A172 (cell line): Measurements from ENCODE around the genes RPS6, PLAA and EQTN.

- RAMPAGE, long total RNA, result no peak
Observed at GRCh38 chr9:19229702-19230024, 830 bp upstream of the DENND4C start.

DNA sequence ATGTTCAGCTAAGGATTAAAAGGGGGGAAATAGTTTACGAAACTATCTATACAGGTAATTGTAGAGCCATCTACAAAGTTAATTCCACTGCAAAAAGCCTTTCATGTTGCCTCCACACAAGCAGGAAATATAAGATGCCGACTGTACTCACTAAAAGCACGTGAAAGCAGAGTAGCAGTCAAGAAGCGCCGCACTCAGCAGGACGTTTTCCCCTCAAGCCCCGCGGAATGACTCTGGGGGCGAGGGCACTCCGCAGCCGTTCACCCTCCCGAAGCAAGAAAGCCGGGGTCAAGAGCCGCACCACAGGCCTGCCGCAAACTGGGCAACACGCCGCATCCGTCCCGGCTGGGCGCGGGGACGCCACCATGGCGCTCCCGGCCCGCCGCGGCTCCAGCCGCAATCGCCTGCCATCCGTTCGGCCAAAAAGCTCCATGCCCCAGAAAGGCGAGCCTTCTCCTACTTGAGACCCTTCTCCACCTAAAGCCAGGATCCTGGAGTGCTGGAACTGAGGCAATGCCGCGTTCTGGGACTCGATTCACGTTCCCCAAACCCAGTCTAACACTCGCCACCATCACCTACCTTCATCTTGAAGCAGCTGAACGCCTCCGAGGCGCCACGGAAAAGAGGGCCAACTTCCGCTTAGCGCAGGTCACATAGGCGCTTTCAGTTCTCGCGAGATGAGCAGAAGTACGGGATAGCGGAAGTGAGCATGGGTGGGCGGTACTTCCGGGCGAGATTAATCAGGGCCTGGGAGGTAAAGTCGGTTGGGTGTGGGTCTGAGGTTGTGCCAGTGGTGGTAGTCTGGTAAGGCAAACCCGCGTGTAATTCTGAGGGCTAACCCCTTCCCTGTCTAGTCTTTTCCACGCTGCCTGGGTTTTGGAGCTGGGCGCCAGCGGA, at the start of gene RPS6:
Gene RPS6 (minus strand): TSS at position 626 of the 897 bp plus-strand sequence.
- RAMPAGE, long total RNA, result start-site peak on the minus strand centred at position 611 of the sequence, 39 bp wide, 21,097 and 40,408 reads in 2 replicates

GRCh38 chr9:20256554-20256807, 365.8 kb downstream of the MLLT3 start:
- RAMPAGE, long total RNA, result no peak

GRCh38 chr9:20558477-20559235, 63.6 kb downstream of the MLLT3 start:
- RAMPAGE, long total RNA, result no peak

- RAMPAGE, long total RNA, result no peak
Observed at GRCh38 chr9:20619822-20620277, 2.4 kb downstream of the MLLT3 start.

DNA sequence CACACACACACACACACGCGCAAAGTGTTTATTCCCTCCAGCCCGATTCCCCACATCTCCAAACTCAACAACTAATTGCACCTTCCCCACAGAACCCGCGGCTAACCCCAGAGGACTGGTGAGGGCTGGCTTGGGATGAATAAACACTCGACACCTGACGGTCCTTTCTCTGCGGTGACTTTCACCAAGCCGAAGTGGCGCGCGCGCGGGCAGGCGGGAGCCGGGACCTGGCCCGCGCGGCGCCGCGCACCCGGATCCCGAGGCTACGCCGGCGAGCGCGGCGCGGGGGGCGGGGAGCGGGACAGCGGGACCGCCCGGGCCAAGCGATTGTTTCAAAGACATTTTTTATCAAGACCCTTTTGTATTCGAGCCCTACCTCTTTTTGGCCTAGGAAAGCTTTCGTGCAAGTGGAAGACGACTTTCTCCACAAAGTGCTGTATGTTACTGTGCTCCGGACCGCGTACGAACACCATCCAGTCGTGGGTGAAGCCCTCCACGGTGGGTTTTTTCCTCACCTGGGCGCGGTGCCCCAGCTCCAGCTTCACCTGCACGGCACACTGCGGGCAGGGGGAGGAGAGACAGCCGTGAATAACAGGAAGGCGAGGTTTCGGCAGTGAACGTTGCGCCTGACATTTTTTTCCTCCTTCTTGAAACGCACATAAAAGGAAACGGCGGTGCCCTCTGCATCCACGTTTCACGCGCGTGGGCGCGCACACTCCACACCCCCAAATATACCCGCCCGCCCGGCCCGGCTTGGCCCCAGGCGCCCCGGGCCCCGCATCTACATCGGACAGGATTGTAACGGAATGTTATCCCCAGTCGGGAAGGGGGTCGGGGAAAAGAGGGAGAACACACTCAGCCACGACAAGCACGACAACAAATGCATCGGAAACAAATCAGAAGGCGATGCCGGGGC, 1.8 kb downstream of the MLLT3 start:
- RAMPAGE, long total RNA, result no peak

DNA sequence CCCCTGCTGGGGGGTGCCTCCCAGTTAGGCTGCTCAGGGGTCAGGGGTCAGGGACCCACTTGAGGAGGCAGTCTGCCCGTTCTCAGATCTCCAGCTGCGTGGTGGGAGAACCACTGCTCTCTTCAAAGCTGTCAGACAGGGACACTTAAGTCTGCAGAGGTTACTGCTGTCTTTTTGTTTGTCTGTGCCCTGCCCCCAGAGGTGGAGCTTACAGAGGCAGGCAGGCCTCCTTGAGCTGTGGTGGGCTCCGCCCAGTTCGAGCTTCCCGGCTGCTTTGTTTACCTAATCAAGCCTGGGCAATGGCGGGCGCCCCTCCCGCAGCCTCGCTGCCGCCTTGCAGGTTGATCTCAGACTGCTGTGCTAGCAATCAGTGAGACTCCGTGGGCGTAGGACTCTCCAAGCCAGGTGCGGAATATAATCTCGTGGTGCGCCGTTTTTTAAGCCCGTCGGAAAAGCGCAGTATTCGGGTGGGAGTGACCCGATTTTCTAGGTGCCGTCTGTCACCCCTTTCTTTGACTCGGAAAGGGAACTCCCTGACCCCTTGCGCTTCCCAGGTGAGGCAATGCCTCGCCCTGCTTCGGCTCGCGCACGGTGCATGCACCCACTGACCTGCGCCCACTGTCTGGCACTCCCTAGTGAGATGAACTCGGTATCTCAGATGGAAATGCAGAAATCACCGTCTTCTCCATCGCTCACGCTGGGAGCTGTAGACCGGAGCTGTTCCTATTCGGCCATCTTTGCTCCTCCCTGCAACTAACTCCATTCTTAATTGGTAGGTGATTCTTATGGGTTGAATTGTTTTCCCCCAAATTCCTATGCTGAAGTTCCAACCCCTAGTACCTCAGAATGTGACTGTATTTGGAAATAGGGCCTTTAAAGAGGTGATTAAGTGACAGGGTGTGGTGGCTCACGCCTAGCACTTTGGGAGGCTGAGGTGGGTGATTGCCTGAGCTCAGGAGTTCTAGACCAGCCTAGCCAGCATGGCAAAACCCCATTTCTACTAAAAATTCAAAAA, 25.7 kb upstream of the FOCAD start:
- RAMPAGE, long total RNA, result start-site peak on the plus strand centred at position 542 of the sequence, 193 bp wide, 26 and 38 reads in 2 replicates

GRCh38 chr9:21001130-21001476, 30.3 kb downstream of the HACD4 start:
- RAMPAGE, long total RNA, result no peak

GRCh38 chr9:21905275-21905802, 69.3 kb downstream of the CDKN2A start:
- RAMPAGE, long total RNA, result no peak

- RAMPAGE, long total RNA, result no peak
Observed at GRCh38 chr9:21964973-21965491, 9.6 kb downstream of the CDKN2A start.

GRCh38 chr9:22646092-22646446, 199.4 kb downstream of the DMRTA1 start:
- RAMPAGE, long total RNA, result no peak

GRCh38 chr9:26946502-26947725, at the start of gene PLAA:
TSS of gene PLAA (minus strand) at chr9:26947242.
- RAMPAGE, long total RNA, result start-site peak on the minus strand at chr9:26947141-26947171, 54 and 77 reads in 2 replicates

GRCh38 chr9:27110322-27110707, 1.3 kb downstream of the TEK start:
- RAMPAGE, long total RNA, result no peak

DNA sequence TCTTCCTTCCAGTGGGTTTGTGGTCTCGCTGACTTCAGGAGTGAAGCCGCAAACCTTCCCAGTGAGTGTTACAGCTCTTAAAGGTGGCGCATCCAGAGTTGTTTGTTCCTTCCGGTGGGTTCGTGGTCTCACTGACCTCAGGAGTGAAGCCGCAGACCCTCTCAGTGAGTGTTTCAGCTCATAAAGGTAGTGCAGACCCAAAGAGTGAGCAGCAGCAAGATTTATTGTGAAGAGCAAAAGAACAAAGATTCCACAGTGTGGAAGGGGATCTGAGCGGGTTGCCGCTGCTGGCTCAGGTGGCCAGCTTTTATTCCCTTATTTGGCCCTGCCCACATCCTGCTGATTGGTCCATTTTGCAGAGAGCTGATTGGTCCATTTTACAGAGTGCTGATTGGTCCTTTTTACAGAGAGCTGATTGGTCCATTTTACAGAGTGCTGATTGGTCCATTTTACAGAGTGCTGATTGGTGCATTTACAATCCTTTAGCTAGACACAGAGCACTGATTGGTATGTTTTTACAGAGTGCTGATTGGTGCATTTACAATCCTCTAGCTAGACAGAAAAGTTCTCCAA, 29.0 kb downstream of the TEK start:
- RAMPAGE, long total RNA, result no peak

- RAMPAGE, long total RNA, result no peak
Observed at GRCh38 chr9:27297026-27297460, at the start of gene EQTN. TSS of gene EQTN (minus strand) at chr9:27297150.

GRCh38 chr9:27367866-27368714, 71.1 kb upstream of the EQTN start:
- RAMPAGE, long total RNA, result no peak

DNA sequence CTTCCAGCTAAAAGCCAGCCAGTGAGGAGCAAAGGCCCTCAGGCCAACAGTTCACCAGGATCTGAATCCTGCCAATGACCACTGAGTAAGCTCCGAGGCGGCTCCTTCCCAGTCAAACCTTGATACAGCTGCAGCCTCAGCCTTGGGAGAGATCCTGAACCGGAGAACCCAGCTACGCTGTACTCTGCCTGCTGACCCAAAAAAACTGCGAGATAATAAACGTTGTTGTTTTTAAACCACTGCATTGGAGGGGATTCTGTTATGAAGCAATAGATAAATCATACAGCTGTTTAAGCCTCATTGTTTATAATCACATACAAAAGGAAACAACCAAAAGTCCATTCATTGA, 49.0 kb upstream of the IFNK start:
- RAMPAGE, long total RNA, result no peak

DNA sequence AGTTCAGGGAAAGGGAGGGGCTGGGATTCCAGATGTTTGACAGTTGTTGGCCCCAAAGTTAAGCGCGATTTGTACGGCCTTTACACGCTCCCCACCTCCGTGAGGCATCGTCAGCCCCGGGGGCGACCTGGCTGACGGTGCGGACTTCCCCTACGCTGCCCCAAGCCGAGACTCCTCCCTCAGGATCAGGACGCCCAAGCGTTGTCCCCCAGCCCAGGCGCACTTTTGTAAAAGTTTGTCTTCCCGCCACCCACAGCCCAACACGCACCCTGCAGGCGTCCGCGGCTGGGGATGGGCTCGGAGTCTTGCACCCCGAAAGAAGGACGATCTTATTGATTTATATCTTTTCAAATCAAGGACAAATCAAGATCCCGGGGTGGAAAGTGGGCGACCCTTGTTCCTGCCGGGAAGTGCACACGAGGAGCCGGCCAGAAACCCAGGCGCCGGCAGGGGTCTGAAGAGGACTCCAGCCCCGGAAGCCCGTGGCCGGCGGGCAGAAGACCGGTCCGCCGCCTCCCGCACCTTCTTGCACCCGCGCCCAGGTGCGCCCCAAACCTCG, 619 bp downstream of the MOB3B start:
- RAMPAGE, long total RNA, result no peak

DNA sequence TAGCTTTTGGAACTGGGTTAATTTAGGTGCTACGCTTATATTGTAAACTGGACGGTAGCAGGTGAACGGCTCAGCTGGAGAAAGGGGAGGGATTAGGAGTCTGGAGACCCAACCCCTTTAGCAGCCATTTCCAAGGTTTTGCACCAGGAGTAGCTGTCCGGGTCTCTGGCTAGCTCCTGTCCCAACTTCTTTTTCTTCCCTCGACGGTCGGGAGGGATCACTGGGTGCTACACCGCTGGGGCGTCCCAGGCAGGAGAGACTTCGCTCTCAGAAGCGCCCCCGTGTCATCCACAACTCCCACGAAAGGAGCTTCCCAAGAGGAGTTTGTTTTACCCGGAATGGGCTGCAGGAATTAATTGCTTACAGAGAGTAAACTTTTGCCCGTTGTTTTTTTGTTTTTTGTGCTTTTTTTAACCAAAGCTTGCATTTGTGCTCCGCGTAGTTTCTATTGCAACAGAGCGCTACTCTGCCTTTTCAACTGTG, 817 bp upstream of the LINGO2 start:
- RAMPAGE, long total RNA, result no peak

GRCh38 chr9:32422325-32422739, 37.9 kb downstream of the ACO1 start:
- RAMPAGE, long total RNA, result no peak